Uterus (tissue), 7 donors: Measurements from ENCODE around the genes SLC24A1 and DENND4A.

- PRO-cap, 4 experiments = no peak in any of the 4 experiments
- RAMPAGE, long total RNA, 2 experiments = no peak in any of the 2 experiments
- RRBS = no CpG with 5 or more reads among the region's 5 CpGs
Measured at GRCh38 chr15:64642888-64643447, 132.4 kb downstream of the RBPMS2 start.

DNA sequence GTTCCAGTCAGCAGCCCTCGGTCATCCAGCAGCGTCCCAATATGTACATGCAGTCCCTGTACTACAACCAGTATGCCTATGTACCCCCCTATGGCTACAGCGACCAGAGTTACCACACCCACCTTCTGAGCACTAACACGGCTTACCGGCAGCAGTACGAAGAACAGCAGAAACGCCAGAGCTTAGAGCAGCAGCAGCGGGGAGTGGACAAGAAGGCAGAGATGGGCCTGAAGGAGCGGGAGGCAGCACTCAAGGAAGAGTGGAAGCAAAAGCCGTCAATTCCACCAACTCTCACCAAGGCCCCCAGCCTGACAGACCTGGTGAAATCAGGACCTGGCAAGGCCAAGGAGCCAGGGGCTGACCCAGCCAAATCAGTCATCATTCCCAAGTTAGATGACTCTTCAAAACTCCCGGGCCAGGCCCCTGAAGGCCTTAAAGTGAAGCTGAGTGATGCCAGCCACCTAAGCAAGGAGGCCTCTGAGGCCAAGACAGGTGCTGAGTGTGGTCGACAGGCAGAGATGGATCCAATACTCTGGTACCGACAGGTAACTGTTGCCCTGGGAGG is 99.6 kb downstream of the RBPMS2 start:
- PRO-cap, 4 experiments = no peak in any of the 4 experiments
- RAMPAGE, long total RNA, 2 experiments = no peak in any of the 2 experiments
- RRBS = no CpG with 5 or more reads among the region's 13 CpGs

GRCh38 chr15:64699397-64700779 is 75.5 kb downstream of the RBPMS2 start:
- PRO-cap, 4 experiments = no peak in any of the 4 experiments
- RAMPAGE, long total RNA, 2 experiments = no peak in any of the 2 experiments
- RRBS = no CpG with 5 or more reads among the region's 13 CpGs

DNA sequence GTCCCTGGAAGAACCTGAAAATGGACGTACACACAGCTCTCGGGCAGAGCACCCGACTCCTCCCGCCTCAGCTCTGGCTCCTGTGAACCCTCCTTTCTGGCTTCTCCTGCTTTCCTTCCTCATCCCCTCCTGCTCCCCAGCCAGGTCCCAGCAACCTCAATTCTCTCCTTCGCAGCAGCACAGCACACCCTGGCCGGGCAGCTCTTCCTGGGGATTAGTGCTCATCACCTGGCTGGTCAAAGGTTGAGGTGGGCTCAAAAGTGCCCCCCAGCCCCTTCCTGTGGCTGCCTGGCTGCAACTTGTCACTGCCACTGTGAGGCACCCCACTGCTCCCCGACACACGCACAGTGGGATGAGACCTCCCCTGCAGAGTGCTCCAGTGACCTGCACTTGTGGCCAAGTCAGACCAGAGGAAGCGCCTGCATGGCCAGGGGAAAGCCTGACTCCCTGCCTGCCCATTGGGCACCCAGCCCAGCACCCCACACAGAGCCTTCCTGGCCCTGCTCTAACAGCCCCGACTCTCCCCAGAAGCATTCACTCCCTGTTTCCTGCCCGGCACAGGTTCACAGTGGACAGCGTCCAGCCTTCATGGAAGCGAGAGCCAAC is 28.0 kb downstream of the RBPMS2 start:
- PRO-cap, 4 experiments = no peak in any of the 4 experiments
- RAMPAGE, long total RNA, 2 experiments = start-site peak on the minus strand in 1 of 2 experiments, centred at position 540 of the sequence, 9 reads per replicate
- RRBS = no CpG with 5 or more reads among the region's 13 CpGs

- PRO-cap, 4 experiments = no peak in any of the 4 experiments
- RAMPAGE, long total RNA, 2 experiments = no peak in any of the 2 experiments
- RRBS = no CpG with 5 or more reads among the region's 14 CpGs
Measured at GRCh38 chr15:64816445-64816912, 9.0 kb downstream of the PIF1 start.

DNA sequence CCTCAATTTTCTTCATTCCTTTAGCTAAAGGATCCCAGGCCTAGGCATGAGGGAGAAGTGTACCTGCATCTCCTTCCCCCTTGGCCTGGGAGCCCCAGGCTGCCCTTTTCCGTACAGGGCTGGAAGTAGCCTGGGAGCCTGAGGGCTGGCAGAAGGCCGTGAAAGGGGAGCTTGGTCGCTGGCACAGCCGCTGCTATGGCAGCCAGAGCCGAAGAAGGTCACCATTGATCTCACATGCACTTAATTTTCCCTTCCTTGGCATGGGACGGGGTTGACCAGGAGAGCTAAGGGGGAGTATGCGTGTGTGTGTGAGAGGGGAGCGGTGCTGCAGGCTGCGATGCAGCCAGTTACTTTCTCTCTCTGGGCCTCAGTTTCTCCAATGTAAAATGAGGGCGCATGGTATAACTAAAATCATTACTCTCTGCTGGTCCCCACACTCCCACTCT is 995 bp upstream of the PLEKHO2 start:
- PRO-cap, 4 experiments = peak in 1 of 4 experiments; most common plus-strand start position 297 of the sequence (in 1); most common minus-strand start position 101 of the sequence (in 1)
- RAMPAGE, long total RNA, 2 experiments = no peak in any of the 2 experiments
- RRBS = no CpG with 5 or more reads among the region's 10 CpGs

GRCh38 chr15:64912868-64913306 is 1.2 kb downstream of the ANKDD1A start:
- PRO-cap, 4 experiments = no peak in any of the 4 experiments
- RAMPAGE, long total RNA, 2 experiments = no peak in any of the 2 experiments
- RRBS = no CpG with 5 or more reads among the region's 3 CpGs

DNA sequence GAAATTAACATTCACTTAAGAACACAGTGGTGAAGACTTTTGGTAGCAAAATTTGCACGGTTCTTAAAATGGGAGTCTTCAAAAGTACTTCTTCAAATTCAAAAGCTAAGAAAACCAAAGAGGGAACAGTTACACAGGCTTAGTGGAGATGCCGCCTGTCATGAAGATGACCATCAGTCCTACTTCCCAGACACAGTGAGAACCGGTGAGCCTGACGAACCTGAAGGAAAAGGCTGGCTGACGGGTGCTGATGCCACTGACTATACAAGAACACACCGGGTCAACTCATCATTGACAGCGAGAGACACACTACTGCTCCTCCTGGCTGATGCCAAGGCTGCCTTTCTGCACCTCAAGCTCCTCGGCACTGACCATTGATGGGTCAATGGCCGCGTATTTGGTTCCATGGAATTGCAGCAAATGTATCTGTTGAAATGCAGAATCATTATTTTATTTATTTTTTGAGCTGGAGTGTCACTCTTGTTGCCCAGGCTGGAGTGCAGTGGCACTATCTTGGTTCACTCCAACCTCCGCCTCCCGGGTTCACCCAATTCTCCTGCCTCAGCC is 26.3 kb downstream of the SPG21 start:
- PRO-cap, 4 experiments = no peak in any of the 4 experiments
- RAMPAGE, long total RNA, 2 experiments = no peak in any of the 2 experiments
- RRBS = 97% methylated on average over 1 of the region's 12 CpGs

DNA sequence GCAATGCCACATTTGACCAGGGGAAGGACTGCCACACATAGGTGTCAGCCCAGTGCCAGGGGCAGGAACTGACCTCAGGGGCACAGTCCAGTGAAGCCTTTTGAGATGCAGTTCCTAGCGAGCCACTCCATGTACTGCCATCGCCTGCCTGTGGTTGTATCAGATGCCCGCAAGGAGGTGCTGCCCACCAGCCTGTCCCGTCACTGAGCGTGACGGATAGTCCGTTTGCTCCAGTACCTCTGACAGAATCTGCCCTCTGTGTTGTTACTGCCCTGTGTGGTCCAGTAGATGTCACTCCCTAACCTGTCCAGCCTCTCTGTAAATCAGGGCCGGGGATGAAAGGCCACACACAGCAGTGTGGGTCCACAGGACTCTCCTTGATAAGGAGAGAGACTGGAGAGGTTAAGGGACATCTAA is 3.6 kb upstream of the MTFMT start:
- PRO-cap, 4 experiments = no peak in any of the 4 experiments
- RAMPAGE, long total RNA, 2 experiments = no peak in any of the 2 experiments
- RRBS = no CpG with 5 or more reads among the region's 8 CpGs

- PRO-cap, 4 experiments = no peak in any of the 4 experiments
- RAMPAGE, long total RNA, 2 experiments = no peak in any of the 2 experiments
- RRBS = 63% methylated on average over 4 of the region's 61 CpGs
Measured at GRCh38 chr15:65077691-65078511, 1.4 kb downstream of the KBTBD13 start.

DNA sequence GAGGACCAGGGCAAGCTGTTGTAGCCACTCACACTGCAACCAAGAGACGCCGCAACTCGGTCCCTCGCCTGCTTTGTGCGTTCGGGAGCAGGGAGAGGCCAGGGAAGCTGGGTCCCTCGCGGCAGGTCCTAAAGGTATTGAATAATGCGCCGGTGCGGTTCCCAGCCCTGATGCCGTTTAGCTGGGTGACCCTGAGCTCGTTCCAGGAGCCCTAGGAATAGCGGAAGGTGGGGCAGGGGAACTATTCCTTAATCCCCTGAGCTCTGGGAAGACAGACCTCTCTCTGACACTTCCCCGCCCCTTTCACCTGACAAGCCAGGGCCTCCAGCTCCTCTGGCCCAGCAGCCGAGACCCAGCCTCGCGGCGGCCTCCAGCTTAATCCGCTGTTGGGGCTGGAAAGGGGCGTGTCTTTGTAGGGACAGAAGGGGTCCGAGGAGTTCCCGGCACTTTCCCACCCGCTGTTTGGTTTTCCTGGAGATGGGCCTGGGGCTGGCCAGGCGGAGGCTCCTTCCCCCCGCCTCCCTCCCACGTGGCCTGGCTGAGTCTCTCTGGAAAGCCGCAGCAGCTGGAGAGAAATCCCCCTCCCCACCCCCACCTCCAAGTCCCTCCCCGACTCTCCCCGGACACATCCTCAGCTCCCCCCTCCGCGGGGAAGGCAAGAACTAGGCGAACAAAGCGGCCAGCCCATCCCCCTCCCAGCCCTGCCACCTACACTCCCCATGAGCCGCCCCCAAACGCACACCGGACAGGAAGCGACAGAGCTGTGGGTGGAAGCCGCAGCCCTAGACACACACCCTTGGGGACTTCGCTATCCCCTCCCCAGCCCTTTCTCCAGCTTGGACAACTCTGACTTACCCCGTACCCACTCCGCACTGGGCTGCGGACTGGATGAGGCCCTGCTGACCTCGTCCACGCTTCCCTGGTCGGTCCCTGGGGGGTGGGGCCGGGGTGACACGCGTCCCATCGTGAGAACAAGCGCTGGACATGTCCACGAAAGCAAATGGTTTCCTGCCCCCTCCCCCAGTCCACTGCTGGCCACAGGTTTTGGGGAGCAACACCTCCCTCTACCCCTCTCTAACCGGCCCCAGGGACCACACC is 1.3 kb downstream of the IGDCC4 start:
- PRO-cap, 4 experiments = peak in 3 of 4 experiments; most common plus-strand start position 758 of the sequence (in 2); most common minus-strand start position 464 of the sequence (in 3)
- RAMPAGE, long total RNA, 2 experiments = no peak in any of the 2 experiments
- RRBS = 1% methylated on average over 6 of the region's 53 CpGs

DNA sequence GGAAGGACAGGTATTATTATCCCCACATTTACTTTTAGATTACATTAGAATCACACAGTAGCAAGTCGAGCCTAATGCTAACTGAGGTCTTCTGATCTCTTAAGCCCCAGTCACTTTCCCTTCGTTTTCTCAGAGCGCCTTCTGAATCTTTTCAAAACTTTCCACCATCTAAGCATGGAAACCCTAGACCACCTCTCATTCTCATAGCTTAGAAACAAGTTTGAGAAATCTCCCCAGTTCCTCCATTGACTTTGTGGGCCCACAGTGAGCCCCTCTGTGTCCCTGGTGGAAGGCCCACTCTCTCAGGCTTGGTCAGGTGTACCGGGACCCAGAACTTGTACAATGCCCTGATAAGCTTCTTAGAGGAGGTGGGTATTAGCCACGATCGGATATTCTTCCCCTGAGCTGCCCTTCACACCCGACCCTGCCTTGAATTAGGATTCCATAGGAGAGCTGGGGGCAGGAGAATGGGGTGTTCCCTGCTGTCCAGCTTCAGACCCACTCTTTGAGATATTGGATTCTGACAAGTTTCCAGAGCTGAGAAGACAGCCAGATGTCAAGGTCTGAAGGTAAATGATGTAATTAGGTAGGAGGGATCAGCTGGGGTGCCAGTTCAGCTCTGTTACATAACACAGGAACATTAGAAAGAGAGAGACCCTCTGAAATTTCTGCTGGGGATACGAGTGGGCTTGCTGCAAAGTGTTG is at the start of gene SLC24A1:
Gene SLC24A1 (plus strand): TSS at position 415 of the 705 bp plus-strand sequence.
- PRO-cap, 4 experiments = no peak in any of the 4 experiments
- RAMPAGE, long total RNA, 2 experiments = no peak in any of the 2 experiments
- RRBS = no CpG with 5 or more reads among the region's 8 CpGs

DNA sequence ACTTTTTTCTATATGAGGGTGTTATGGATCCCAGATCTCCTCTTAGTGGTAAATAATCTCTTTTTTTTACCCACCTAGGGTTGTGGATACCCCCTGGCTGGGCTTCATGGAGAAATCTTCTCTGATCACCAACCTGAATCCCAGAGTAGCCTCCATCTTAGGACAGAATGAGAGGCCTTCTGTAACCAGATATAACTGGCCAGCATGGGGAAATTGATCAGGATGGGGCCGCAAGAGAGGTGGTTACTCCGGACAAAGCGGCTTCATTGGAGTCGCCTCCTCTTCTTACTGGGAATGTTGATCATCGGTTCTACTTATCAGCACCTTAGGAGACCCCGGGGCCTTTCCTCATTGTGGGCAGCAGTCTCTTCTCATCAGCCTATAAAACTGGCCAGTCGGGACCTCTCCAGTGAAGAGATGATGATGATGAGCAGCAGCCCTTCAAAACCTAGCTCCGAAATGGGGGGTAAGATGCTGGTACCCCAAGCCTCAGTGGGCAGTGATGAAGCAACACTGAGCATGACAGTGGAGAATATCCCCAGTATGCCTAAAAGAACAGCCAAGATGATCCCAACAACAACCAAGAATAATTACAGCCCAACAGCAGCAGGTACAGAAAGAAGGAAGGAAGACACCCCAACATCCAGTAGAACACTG is 2.3 kb downstream of the SLC24A1 start:
- PRO-cap, 4 experiments = no peak in any of the 4 experiments
- RAMPAGE, long total RNA, 2 experiments = no peak in any of the 2 experiments
- RRBS = 95% methylated on average over 5 of the region's 8 CpGs

DNA sequence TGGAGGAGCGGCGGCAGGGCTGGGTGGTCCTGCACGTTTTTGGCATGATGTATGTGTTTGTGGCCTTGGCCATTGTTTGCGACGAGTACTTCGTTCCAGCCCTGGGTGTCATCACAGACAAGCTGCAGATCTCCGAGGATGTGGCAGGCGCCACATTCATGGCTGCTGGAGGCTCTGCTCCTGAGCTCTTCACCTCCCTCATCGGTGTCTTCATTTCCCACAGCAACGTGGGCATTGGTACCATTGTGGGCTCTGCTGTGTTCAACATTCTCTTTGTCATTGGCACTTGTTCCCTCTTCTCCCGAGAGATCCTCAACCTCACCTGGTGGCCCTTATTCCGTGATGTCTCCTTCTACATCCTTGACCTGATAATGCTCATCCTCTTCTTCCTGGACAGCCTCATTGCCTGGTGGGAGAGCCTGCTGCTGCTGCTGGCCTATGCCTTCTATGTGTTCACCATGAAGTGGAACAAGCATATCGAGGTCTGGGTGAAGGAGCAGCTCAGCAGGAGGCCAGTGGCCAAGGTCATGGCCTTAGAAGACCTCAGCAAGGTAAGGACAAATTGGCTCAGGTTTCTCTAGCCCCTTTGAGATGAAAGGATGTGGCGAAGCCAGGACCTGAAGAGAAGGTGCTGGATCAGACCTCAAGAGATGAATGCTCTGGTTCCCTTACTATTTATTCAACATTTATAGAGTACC is 3.8 kb downstream of the SLC24A1 start:
- PRO-cap, 4 experiments = no peak in any of the 4 experiments
- RAMPAGE, long total RNA, 2 experiments = no peak in any of the 2 experiments
- RRBS = no CpG with 5 or more reads among the region's 14 CpGs

GRCh38 chr15:65791955-65793132 is at the start of gene DENND4A:
TSS of gene DENND4A (minus strand) at chr15:65792293.
- PRO-cap, 4 experiments = peak in 4 of 4 experiments; most common plus-strand start chr15:65792447 (in 3); most common minus-strand start chr15:65792293 (in 4)
- RAMPAGE, long total RNA, 2 experiments = no peak in any of the 2 experiments
- RRBS = 1% methylated on average over 31 of the region's 87 CpGs

- PRO-cap, 4 experiments = no peak in any of the 4 experiments
- RAMPAGE, long total RNA, 2 experiments = no peak in any of the 2 experiments
- RRBS = no CpG with 5 or more reads among the region's 3 CpGs
Measured at GRCh38 chr15:65829131-65829462, 37.0 kb upstream of the DENND4A start.

DNA sequence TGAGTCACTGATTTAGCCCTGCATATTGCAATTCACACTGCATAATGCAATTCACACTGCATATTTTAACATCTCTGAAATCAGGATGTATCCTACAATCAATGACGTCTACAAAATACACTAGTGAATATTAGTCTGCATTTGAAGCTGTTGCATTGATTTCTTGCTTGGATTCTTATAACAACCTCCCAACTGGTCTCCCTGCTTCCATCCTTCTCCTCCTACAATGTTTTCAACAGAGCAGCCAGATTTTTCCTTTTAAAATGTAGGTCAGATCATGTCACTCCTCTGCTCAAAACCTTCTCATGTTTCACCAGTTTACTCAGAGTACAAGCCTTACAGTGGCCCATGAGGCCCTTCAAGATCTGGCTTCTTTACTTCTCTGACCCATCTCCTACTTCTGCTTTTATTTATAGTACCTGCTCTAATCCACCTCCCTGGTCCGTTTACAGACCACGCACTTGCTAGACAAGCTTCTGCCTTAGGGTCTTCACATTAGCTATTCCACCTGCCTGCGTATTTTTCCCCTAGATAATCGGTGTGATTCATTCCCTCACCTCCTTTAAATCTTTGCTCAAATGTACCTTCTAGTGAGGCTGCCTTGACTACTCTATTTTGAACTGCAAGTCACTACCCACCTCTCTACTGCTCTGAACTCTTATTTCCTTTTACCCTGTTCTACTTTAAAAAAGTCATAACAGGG is 11.3 kb upstream of the RAB11A start:
- PRO-cap, 4 experiments = peak in 1 of 4 experiments; most common minus-strand start position 225 of the sequence (in 1)
- RAMPAGE, long total RNA, 2 experiments = no peak in any of the 2 experiments
- RRBS = no CpG with 5 or more reads among the region's 5 CpGs

GRCh38 chr15:66172131-66172769 is 81.3 kb downstream of the MEGF11 start:
- PRO-cap, 4 experiments = no peak in any of the 4 experiments
- RAMPAGE, long total RNA, 2 experiments = no peak in any of the 2 experiments
- RRBS = no CpG with 5 or more reads among the region's 10 CpGs

GRCh38 chr15:66292434-66292884 is 909 bp upstream of the DIS3L start:
- PRO-cap, 4 experiments = no peak in any of the 4 experiments
- RAMPAGE, long total RNA, 2 experiments = no peak in any of the 2 experiments
- RRBS = no CpG with 5 or more reads among the region's 7 CpGs

DNA sequence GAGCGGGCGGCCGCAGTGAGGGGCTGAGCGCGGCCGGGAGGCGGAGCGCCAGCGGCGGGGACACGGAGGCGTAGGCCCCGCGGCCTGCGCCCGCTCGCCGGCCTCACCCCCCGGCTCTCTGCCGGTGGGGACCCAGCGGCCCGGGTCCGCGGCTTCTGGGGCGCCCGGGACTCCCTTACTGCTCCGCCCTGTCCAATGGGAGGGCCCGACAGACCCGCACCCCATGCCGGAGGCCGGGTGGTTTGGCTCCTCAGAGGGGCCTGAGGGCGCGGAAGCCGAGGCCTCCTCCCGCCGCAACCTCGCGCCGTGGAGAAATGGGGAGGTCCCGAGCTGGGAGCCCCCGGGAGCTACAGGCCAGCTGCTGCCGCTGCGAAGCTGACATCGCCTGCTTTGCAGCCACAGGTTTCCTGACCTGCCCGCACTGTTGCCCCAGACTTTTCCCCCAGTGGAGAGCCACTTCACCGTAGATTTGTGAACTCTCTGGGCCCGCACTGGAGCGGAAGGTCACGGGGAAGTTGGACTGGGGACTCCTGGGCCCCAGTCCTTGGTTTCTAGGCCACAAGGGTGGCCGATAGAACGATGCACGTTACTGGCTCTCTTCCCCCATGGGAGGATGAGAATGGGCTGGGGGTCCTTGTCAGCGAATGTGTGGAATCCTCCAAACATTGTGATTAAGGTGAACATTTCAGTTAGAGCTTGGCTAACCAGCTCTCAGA is 563 bp downstream of the DIS3L start:
- PRO-cap, 4 experiments = peak in 4 of 4 experiments; most common plus-strand start position 63 of the sequence (in 3); most common minus-strand start position 111 of the sequence (in 3)
- RAMPAGE, long total RNA, 2 experiments = no peak in any of the 2 experiments
- RRBS = 1% methylated on average over 27 of the region's 53 CpGs